Thoracic aorta (tissue), 1 donor: ENCODE measurements around a stretch of chr2.

DNA sequence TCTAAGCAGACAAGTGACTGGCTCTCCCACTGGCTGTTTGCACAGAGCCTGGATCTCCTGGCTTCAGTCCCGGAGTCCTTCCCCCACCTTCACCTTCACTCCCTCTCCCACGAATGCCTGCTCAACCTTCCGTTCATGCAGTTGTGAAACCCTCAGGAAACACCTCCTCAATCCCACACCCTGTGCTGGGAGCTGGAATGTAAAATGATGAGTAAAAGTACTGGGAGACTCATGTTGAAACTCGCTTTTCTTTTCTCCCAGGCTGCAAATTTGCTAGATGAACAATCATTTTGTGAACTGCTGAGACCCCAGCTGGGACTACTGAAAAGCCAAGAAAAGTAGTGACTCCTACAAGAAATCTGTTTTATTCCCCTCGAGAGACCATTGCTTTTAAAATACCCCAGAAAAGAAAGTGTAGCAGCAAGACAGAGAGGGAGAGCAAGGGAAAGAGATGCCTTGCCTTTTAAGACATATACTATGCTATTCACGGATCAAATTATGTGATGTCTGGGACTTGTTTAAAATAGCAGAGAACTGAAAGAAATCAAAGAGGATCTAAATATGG lies 75.9 kb downstream of the FAM168B start:
- RAMPAGE, long total RNA, result no peak

- RAMPAGE, long total RNA, result no peak
These were observed 53.3 kb downstream of the FAM168B start for GRCh38 chr2:131039875-131040411.

DNA sequence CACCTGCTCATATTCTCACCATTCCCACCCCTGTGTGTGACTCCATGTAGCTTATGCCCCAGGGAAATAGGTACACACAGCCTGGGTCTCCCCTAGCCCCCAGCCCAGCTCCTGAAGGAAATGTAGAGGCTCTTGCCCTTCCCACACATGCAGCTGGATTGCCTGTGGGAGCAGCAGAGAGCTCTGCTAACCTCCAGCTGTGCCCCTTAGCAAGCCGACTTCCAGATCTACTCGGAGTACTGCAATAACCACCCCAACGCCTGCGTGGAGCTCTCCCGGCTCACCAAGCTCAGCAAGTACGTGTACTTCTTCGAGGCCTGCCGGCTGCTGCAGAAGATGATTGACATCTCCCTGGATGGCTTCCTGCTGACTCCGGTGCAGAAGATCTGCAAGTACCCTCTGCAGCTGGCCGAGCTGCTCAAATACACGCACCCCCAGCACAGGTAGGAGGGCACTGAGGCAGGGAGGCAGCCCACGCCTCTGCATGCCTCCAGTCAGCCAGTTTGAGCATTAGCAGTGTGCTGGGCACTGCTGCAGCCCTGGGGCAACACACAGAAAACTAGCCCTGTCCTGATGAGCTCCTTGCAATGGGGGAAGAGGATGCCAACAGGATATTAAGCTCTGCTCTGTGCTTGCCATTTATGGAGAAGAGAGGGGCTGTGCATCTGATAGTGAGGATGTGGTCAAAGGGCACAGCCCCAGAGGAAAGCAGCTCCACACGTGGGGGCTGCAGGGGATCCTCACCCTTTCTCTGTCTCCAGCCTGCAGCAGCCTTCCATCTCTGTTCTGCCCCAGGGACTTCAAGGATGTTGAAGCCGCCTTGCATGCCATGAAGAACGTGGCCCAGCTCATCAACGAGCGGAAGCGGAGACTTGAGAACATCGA lies 52.0 kb downstream of the FAM168B start:
- RAMPAGE, long total RNA, result no peak

DNA sequence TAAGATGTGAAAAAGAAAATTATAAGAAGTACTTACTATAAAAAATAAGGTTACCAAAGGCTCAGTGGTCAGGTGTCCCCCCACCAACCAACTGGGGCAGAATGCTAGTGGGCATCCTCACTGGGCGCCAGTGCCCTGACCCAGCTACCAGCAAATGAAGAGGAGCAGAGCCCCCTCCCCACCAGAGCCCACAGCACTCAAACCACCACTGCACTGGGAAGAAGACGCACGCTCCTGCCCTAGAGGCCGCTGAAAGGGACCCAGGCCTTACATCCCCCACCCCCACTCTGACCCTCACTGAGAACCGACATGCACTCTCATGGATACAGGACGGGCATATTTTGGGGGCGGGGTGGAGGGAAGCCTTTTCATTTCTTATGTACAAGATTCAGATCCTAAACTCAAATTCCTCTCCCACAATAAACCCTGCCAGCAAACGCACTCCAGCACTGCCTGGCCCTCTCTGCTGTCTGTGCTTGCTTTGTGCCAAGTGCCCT lies 42.6 kb downstream of the FAM168B start:
- RAMPAGE, long total RNA, result no peak

GRCh38 chr2:131051142-131051456 lies 42.2 kb downstream of the FAM168B start:
- RAMPAGE, long total RNA, result no peak

- RAMPAGE, long total RNA, result no peak
These were observed 29.4 kb downstream of the FAM168B start for GRCh38 chr2:131063773-131064343.

GRCh38 chr2:131067886-131068155 lies 25.4 kb downstream of the FAM168B start:
- RAMPAGE, long total RNA, result no peak

DNA sequence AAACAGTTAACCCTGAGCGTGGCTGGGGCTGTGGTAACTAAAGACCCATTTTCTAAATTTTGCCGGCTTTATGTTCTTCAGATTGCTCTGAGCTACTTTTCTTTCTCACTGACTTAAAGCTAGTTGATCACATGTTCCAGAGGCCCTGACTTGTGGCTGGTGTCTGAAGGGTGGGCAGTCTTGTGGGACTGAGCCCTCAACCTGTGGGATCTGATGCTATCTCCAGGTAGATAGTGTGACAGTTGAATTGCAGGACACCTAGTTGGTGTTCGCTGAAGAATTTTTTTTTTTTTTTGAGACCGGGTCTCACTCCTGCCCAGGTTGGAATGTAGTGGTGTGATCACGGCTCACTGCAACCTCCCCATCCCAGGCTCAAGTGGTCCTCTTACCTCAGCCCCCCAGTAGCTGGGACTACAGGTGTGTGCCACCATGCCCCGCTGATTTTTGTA lies 7.7 kb downstream of the PLEKHB2 start:
- RAMPAGE, long total RNA, result no peak

DNA sequence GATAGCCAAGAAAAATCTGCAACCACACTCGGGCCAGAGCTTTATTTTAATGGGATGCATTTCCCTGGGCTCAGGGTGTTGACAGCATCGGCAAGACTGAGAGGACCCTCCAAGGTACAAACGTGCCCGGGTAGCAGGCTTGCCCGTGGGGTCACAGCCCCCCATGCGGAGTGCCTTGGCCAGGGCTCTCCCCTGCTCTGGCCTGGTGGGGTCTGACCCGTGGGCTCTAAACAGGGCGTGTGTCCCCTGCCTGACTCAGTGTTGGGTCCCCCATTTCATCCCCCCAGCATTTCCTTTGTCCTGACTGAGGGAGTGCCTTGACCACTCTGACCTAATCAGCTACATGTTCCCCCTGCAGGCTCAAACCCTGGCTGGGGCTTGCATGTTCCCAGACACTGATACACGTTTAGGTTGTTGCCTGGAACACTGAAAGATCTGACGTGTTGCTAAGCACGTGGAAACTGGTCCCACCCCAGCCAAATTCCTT lies 7.2 kb downstream of the MZT2A start:
- RAMPAGE, long total RNA, result no peak

GRCh38 chr2:131490280-131491421 lies 1.5 kb downstream of the MZT2A start:
- RAMPAGE, long total RNA, result no peak

DNA sequence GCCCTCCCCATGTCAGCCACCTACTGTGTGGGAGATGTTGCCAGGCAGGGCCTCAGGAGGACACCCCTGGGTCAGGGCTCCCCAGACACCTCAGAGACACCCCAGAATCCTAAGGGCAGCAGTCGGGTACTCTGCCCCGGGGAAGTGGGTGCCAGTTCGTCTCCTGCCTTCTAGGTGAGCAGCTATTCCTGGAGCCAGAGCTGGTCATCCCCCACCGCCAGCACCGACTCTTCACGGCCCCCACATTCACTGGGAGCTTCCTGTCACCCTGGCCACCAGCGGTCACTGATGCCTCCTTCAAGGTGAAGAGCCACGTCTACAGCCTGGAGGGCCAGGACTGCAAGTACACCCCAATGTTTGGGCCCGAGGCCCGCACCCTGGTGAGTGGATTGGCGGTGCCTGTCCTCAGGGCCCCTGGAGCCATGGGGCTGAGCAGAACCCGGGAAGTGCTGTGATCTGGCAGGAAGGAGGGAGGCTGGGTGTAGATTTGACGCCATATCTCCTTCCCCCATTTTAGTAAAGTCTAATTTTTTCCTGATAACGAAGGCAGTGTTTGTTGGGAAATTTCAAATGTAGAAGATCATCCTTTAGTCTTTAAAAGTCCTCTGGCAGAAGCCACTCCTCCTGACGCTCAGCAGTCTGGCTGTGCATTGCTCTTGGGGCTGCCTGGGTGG lies 9.2 kb upstream of the CCDC74A start:
- RAMPAGE, long total RNA, result no peak

GRCh38 chr2:131521477-131522546 lies 5.9 kb upstream of the CCDC74A start:
- RAMPAGE, long total RNA, result no peak

GRCh38 chr2:133469671-133470200 lies 98.5 kb downstream of the NCKAP5 start:
- RAMPAGE, long total RNA, result start-site peak on the minus strand at chr2:133469883-133470088, 5 reads

- RAMPAGE, long total RNA, result no peak
These were observed 80.5 kb upstream of the MGAT5 start for GRCh38 chr2:134173158-134173921.

GRCh38 chr2:134186393-134187433 lies 67.2 kb upstream of the MGAT5 start:
- RAMPAGE, long total RNA, result no peak

GRCh38 chr2:134268300-134268806 lies 14.5 kb downstream of the MGAT5 start:
- RAMPAGE, long total RNA, result no peak

DNA sequence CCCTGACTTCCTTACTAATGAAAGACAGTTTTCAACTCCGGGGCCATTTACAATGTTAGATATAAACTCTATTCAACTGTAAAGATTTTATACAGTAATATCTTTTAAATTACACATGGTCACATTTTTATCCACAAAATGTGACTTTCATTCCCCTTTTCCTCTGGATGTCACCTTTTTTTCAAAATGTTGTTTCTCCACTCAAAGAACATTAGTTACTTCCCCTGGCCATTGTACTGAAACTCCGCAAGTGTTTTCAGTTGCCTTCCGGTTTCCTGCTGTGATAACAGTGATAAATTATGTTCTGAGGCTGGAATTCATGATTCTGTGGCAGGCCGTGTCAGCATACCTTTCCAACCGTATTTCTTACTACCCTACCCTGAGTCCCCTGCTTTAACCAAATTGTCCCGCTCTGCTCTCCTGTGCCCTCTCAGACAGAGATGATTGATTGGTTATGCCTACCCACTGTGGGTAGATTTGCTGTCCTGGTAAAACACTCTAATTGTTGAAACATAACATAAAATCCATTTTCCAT lies 53.5 kb downstream of the MGAT5 start:
- RAMPAGE, long total RNA, result no peak

- RAMPAGE, long total RNA, result no peak
These were observed 74.6 kb downstream of the MGAT5 start for GRCh38 chr2:134328357-134328941.

DNA sequence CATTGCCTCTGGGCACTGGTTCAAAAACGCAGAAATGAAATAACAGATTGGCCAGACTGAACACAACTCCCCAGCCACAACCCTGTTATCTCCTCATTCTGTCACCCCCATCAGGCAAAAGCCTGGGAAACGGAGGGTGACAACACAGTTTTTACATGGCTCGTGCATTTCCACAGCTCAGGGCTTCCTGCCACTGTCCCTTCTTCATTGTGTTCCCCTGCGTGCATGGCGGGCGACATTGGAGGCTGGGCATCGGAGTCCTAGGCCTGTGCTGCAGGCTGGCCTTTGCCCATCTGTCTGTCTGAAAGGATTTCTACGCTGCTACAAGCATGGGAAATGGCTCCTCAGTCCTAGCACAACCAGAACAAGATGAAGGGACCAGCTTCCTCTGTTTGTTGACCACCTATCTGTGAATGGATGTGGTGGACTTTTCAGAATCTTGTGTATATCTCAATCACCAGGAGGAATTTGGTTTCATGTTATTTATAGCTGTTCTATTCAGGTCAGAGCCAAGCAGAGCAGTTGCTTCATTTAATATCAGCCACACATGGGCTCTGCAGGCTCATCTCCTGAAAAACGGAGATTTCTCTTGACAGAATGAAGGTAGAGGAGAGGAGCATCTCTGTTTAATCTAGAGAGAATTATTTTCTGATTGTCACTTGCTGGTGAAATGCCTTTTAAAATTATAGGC lies 107.1 kb downstream of the MGAT5 start:
- RAMPAGE, long total RNA, result no peak

- RAMPAGE, long total RNA, result no peak
These were observed 107.7 kb downstream of the MGAT5 start for GRCh38 chr2:134361499-134362067.